Fibroblast of villous mesenchyme (primary cell): ENCODE results near the genes CCR5, LRRC2, PTH1R, KLHL18 and MAP4.

GRCh38 chr3:46370705-46371154 lies at the start of gene CCR5:
Gene CCR5 (plus strand): TSS chr3:46370946.
- CAGE, long polyA plus RNA = no peak

DNA sequence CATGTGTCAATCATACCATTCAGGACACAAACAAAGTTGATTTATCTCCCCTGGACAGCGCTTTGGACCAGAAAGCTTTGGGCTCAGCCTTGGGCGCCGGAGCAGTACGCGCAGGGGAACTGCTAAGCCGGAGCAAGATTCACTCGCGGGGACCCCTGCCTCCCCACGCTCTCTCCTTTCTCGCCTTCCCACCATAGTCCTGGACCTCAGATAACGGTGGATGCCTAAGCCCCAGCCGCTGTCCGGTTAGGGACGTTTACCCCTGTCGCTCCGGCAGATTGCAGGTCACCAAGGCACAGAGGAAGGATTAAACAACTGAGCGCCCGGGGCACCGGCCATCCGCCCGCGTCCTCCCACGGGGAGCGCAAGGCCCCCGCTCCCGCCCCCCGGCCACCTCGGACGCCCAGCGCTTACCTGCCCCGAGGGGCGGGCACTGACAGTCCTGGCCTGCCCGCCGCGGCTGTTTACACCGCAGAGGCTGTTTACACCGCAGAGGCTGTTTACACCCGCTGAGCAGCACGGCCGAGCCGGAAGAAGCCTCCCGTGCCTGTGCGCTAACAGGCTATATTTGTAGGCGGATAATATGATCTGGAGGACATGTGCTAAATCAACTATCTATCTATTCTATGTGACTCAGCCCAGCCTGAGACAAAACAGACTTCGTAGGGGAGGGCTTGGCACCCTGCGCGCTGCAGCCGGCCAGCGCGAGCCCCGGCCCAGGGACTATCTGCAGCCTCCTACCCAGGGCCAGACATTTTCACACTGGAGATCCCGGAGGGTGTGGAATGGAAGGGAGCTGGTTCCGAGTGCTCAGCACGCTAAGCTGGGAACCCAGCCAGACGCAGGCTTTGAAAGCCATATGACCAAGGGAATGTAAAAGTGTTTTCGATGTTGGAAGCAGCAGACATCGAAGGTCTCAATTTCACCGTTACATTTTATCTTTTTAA lies at the start of gene LRRC2:
TSS of gene LRRC2 (minus strand) at position 540 of the 947 bp plus-strand sequence.
- CAGE, long polyA plus RNA = no peak

- CAGE, long polyA plus RNA = no peak
Measured at GRCh38 chr3:46578814-46579497, 1.4 kb downstream of the TDGF1 start.

- CAGE, long polyA plus RNA = no peak
Measured at GRCh38 chr3:46585958-46586980, 8.7 kb downstream of the TDGF1 start.

GRCh38 chr3:46713872-46714464 lies 3.7 kb downstream of the PRSS50 start:
- CAGE, long polyA plus RNA = no peak

DNA sequence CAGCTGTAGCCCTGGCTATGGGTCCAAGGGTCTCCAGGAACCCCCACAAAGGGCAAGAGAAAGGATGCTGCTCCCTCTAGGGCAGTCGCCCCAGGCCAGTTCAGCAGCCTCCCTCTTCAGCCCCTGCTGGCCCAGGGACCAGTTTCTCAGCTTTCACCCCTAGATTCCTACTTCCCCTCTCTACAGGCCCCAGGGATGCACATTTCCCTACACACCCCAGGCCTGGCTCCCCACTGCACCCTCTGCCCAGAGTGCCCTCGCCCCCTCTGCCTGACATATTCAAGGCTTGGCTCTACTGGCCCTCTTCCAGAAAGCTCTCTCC lies 990 bp upstream of the MYL3 start:
- CAGE, long polyA plus RNA = no peak

DNA sequence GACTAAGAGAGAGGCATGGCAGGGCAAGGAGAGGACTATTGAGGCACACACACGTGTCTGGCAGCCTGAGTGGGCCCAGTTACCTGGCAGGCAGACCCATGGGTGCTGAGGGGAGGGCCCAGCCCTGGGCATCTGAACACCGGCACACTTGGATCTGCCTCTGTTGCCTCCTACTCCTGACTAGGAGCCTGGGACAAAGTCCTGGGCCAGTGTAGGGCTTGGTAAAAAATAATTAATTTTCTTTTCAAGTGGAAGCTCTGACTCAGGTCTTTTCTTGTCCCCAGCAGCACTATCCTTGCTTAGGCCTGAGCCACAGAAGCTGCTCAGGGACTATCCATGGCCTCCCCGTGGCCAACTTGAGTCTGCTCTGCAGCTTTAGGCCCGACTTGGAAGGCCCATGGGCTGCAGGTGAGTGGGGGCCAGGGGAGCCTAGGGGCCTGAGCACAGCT lies at the start of gene PTH1R:
TSS of gene PTH1R (plus strand) at position 286 of the 449 bp plus-strand sequence.
- CAGE, long polyA plus RNA = no peak

DNA sequence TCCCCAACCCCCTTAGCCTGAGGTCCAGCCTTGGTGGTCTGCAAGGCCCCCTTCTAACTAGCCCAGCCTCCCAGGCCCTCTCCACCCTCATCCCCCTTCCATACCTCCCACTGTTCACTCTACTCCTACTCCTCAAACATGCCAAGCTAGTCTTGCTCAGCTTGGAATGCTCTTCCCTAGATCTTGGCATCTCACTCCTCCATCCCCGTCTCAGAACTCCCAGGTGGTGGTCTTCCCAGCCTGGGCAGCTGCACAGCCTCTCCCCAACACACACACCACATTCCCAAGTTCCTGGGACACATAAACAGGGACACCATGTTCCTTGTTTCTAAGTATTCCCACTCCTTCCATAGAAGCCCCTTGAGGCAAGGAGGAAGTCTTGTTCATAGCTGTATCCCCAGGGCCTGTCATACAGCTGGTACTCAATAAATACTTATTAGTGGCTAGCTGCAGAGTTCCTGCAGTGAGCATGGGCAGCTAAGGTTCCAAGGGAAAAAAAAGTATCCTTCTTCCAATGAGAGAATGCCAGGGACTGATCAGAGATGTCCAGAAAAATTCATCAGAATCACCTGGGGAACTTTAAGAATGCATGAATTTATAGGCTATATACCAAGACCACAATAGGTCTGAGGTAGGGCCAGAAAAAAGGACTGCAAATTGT lies 9.1 kb downstream of the CCDC12 start:
- CAGE, long polyA plus RNA = no peak

DNA sequence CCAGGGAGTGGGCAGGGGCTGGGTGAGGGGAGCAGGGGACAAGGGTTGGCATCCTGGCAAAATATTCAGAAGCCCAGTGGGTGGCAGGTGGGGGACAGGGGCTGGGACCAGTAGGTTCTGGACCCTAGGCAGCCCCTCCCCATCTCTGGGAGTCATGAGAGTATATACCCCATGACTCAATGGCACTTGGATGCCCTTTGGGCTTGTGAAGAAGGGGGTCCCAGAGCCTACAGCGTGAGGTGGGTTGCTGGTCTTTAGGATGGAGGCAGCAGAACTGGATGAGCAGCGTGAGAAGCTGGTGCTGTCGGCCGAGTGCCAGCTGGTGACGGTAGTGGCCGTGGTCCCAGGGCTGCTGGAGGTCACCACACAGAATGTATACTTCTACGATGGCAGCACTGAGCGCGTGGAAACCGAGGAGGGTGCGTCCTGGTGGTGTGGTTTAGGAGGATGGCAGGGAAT lies 24.1 kb downstream of the NBEAL2 start:
- CAGE, long polyA plus RNA = no peak

GRCh38 chr3:47008933-47009461 lies 29.5 kb downstream of the NBEAL2 start:
- CAGE, long polyA plus RNA = no peak

DNA sequence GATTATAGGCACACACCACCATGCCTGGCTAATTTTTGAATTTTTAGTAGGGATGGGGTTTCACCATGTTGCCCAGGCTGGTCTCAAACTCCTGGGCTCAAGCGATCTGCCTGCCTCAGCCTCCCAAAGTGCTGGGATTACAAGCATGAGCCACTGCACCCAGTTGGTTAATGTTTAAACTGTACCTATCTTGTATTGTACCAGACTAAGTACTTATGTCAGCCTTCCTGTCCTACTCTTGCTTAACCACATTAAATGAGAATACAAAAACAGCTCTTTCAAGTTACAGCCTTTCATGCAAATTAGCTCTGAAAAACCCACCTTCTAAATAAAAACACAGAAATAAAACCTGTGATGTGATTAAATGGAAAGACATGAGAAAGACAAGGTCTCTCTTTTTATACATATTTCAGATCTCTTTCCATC lies 22.8 kb downstream of the SETD2 start:
- CAGE, long polyA plus RNA = no peak

- CAGE, long polyA plus RNA = no peak
Measured at GRCh38 chr3:47161360-47161753, 2.6 kb downstream of the SETD2 start.

- CAGE, long polyA plus RNA = no peak
Measured at GRCh38 chr3:47162534-47162953, 1.4 kb downstream of the SETD2 start.

GRCh38 chr3:47282386-47283616 lies at the start of gene KLHL18:
Gene KLHL18 (plus strand): TSS chr3:47282944.
- CAGE, long polyA plus RNA = no peak

DNA sequence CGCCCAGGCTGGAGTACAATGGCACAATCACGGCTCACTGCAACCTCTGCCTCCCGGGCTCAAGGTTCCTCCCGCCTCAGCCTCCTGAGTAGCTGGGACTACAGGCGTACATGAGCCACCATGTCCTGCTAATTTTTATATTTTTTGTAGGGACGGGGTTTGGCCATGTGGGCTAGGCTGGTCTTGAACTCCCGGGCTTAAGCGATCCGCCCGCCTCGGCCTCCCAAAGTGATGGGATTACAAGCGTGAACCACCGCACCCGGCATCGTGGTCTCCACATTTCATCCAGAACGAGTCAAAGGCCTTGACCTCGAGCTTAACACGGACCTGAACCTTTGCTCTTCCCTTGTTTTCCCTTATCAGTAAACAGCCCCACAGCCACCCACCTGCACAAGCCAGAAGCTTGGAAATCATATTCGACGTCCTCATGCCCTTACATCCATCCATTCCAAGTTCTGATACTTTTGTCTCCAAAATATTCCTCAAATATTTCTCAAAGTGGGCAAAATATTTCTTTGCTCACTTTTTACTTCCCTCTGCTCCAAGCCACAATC lies 1.3 kb upstream of the PTPN23 start:
- CAGE, long polyA plus RNA = no peak

DNA sequence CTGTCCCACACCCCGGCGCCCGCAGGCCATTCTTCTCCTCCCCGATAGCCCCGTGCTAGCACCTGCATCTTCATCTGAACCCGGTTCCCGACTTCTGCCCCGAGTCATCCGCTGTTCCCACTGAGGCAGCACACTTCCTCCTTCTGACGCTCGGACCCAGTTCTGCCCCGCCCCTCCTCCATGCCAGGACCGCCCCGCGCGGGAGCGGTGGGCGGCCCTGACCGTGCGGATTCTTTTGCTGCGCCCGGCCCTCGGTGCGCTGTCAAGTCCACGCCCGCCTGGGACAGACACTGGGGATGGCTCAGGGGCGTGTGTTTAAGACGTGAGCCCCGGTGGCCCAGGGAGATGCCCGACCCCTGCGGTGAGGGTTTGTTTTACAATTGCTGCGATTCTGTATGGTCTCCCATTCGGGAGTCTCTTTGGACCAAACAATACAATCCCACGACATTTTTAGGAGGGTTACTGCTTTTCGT lies 544 bp downstream of the PTPN23 start:
- CAGE, long polyA plus RNA = no peak

DNA sequence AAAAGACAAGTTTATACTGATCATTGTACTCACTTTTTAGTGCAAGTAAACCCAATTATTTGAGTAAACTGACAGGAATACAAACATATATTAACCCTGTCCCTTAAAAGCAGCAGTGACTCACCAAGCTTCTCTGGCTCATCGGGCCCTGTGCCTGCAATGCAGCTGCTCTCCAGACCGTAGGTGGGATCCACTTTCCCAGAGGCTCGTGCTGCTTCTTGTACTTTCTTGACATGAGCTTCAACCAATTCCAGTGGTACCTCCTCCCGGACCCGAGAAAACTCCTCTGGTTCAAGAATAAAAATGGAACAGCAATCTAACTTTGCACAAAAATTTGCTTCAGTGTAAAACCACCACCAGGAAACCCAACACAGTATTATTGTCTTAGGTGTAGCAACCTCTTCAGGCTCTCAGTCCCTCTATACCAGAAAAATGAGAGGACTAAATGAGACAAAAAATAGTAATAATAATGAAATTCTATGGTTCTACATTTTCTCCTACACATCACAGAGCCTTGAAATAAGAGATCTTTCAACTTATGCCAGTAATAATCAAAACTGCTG lies 82.6 kb upstream of the CSPG5 start:
- CAGE, long polyA plus RNA = no peak

DNA sequence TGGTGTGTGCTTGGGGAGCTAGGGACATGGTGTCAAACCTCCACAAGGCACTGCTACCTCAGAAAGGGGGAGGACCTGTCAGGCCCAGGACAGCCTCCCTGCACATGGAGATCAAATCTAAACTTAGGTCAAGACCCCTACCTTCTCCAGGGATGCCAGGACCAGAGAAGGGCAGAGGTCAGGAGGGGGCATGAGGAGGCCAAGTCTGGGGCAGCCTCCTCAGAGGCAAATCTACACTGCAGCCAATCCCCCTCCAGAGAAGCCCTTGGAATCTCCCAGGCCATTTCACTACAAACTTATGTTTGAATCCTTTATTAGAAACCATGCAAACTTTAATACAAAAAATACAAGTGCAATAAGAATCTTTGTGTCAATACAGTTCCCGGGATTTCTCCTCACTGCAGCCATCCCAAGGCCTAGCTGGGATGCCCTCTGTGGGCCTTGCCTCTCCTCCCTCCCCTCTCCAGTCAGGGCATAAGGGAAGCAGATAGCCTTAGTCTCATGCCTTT lies 48.4 kb downstream of the DHX30 start:
- CAGE, long polyA plus RNA = no peak

DNA sequence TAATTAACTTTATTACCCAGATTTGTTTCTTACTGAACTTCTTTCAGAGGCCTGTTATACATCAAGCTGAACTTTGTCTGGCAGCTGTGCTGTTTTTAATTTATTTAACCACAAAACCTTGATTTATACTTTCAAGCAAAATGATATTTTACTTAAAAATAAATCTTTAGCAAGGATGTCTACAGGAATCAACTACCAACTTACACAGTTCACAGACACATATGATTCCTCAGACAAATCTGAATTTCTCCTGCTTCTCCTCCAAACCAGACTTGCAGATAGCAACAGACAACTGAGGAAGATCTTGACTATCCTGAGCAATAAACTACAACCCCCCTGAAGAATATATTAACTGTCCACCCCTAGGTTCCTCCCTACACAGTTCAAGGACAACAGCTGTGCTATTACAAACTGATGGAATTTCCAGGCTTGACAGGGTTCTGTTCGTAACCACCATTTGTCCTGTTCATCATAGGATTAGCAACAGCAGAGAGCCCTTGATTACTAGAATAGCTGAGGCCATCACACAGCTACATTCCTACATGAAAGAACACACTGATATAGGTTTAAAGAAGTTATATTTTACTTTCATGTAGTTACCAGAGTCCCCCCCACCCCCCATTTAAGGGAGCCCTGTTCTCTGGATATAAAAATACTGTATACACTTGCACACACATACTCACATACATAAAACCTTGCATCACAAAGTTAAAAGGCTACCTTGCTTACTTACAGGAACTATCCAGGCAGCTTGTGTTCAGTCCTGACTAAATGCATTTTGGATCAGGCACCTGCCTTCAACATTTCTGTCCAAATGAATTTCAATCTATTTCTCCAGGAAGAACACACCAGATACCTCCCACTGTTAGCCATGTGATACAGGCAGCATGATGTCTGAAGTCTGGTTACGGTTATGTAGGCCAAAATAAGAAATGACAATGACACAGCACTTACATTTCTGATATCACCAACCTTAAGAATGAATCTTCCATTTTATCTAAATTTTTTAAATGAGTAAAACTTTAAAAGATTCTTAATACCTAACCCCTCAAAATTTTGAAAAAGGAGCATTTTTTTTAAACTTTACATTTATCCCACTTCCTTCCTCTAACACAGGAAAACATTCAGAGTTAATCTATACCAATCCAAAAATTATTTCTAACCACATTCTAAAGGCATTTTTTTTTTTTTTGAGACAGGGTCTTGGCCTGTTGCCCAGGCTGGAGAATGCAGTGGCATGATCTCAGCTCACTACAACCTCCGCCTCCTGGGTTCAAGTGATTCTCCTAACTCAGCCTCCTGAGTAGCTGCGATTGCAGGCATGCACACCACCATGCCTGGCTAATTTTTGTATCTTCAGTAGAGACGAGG lies at the start of gene MAP4:
TSS of gene MAP4 (minus strand) at position 816 of the 1,371 bp plus-strand sequence.
- CAGE, long polyA plus RNA = no peak

- CAGE, long polyA plus RNA = no peak
Measured at GRCh38 chr3:48160238-48160547, 28.0 kb downstream of the CDC25A start.